GM23248 (cell line): ENCODE results near the genes NIPA2 and NPAP1.

DNA sequence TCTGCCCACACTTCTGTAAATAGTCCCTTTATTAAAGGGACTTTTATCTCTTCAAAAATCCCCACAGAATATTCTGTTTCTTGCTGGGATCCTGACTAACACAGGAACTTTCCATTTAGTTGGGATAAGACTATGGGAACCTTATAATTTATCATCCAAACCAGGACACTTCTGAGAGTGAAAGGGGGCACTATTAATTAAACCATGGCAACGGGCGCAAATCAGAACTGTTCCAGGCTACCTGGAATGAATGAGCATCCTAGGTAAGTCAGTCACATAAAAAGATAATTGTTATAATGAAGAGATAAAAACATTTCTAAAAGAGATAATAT, 315.4 kb downstream of the GOLGA6L6 start:
- RAMPAGE, long total RNA = no peak

- RAMPAGE, long total RNA = no peak
Measured at GRCh38 chr15:22776004-22776576, 10.4 kb upstream of the NIPA1 start.

DNA sequence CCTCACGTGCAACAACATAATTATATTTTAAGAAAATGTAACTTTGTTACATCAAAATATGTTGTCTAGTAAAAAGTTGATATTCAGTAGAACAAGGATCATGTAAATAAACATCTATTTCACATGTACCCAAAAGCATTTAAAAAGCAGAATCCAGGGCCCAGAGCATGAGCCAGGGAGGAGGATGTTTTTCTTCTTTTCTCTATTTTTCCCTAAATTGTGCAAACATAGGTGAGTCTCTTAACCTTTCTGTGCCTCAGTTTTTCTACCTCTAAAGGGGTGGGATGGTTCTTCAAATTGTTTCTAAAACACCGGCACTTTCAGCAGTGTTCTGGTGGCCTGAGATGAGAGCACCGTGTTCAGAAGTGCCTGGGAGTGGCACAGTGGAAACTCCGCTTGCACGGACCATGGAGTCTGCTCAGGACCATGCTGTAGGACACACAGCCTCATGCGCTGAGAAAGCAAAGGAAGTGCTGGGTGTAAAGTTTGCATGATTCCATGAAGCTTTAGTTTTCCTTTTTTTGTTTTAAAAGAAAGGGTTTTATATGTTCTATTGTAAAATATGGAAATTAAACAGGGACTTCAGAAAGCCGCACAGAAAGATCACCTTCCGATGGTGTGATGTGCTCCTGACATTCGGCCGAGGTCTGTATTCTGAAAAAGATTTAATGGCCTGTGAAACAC, 9.8 kb upstream of the NIPA2 start:
- RAMPAGE, long total RNA = no peak

GRCh38 chr15:22838566-22839326, at the start of gene NIPA2:
Gene NIPA2 (plus strand): TSS chr15:22838666.
- RAMPAGE, long total RNA = no peak

GRCh38 chr15:22839767-22840405, 1.4 kb downstream of the NIPA2 start:
- RAMPAGE, long total RNA = no peak

GRCh38 chr15:22873027-22873753, 34.7 kb downstream of the NIPA2 start:
- RAMPAGE, long total RNA = no peak

DNA sequence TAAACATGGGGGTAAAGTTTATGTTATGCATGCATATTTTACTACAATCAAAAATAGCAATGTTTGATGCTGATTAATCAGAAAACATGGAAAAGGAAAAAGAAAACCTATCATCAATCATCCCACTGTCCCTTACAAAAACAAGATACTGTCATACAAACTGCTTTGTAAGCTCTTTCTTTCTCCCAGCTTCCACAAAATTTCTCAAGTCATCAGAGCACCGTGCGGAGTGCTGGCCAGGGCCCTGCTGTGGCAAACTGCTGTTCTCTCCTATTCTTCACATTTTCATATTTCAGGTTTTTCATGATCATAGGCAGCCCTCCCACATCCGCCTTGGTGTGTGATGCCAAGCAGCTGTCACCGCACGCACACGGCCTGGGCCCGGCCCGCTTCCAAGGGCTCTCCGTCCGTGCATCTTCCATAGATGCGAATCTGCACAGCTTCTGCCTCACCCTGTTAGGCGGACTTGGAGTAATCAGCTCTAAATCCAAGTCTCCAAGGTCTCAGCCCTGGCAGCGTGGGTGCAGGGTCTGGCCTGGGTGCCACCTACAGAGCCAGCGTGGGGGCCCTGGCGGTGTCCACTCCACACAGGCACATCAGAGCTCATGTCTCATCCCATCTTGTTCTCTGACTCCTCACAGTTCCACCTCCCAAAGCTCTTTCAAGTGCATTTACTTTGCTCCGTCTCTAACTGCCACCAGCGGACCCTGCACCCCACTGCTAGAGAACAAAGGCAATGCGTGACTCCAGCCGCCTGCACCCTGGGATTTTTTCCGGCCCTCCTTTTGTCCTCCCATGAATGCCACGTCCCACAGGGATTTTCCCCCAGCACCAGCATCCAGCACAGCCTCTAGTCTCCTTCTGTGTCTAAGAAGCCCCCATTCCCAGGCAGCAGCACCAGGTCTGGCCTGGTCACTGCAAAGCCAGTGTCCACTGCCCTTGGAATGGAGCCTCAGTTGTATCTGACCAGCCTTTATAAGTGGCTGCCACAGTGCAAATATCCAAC, 27.2 kb downstream of the CYFIP1 start:
- RAMPAGE, long total RNA = no peak

DNA sequence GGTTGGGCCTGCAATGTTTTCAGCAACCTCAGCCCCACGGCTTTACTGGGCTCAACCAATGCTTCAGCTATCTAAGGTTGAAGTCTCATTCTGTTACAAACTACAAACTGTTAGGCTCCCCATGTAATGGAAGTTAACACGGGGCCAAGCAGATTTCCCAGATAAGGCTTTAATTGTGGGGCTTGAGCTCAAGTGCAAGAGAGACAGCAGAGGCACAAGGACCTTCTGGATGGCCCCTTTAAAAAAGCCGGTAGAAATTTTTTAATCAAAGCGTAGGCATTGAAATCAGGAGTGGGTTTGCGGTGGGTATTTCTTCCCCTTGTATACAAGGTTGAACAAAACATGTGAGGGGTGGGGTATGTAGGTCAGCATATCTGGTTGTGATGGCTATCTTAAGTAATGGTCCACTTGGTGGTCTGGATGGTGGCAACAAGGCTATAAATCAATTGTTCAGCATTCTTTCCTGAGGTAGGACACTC, 52.7 kb upstream of the MKRN3 start:
- RAMPAGE, long total RNA = no peak

DNA sequence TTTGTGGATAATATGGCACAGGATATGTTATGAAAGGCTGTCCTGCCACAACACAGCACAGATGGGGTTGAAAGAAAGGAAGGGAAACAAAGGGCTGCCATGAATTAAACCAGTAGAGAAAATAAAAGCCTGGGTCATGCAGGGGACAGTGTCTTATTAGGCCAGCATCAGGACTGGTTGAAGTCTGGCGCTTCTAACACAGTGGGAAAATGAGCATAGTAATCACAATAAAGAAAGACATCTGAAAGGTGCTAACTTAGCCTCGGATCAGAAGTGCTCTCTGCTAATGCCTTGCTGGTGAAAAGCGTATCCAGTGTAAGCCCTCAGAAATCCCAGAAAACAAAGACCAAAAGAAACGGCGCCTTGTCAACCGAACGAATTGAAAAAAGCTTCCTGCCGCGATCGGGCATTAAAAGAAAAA, 636 bp upstream of the MKRN3 start:
- RAMPAGE, long total RNA = no peak

GRCh38 chr15:23912133-23912731, 225.1 kb upstream of the NDN start:
- RAMPAGE, long total RNA = no peak

DNA sequence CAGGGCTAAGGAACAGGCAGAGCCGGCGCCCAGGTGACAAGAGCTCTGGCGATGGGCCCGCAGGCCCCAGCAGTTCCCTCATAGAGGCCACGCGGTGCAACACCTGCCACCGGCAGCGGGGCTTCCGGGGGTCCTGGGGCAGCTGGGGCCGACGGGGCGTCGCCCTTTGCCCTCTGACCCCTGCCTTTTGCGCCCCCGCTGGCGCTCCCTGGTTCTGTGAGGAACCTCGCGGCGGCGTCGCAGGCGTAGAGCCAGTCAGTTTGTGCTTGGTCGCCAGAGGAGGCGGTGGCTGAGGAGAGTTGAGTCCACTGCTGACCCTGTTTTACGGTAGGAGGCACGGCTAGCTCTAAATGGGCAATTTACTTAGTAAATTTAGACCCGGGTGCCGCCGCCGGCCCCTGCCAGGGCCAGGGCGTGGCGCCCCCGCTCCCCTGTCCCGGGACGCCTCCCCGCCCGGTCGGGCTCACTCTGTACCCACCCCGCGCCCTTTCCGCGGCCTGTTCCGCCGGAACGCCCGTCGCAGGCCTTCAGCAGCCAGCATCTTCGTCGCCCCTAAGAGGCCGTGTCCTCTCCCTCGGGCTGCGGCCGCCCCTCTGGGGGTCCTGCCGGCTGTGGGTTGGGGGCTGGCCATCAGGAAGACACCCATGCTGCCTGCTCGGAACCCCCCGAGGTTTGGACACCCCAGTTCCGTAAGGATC, at the start of gene NPAP1:
NPAP1 (plus strand) TSS at position 258 of the 698 bp plus-strand sequence.
- RAMPAGE, long total RNA = no peak

DNA sequence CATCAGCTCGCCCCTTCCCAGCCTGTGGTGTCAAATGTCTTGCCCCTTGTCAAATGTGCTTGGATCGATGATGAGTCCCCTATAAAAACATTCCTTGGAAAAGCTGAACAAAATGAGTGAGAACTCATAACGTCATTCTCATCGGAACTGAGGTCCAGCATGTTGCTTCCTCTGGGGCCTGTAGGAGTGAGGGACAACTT, 96.5 kb downstream of the SNRPN start:
- RAMPAGE, long total RNA = no peak

- RAMPAGE, long total RNA = no peak
Measured at GRCh38 chr15:25111701-25111940, 156.8 kb downstream of the SNRPN start.

- RAMPAGE, long total RNA = no peak
Measured at GRCh38 chr15:25371164-25371960, 67.5 kb downstream of the UBE3A start.

DNA sequence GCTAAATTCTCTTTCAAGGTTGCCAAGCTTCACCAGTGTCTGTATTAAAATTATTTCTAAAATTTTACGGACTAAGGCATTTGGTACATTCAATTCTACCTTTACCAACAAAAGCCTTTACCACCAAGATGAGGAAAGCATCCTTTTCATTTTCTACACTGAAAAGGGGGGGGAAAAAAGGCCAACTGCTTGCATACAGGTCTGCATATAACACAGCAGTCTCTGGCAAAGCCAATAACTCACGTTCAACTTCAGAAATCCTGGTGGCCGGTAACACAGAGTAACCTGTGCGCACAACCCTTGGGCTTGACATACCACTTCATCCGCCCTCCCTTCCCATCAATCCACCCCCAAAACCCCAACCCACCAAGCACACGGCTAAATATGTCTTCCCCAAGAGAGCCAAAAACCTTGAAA, 1.1 kb downstream of the UBE3A start:
- RAMPAGE, long total RNA = no peak

DNA sequence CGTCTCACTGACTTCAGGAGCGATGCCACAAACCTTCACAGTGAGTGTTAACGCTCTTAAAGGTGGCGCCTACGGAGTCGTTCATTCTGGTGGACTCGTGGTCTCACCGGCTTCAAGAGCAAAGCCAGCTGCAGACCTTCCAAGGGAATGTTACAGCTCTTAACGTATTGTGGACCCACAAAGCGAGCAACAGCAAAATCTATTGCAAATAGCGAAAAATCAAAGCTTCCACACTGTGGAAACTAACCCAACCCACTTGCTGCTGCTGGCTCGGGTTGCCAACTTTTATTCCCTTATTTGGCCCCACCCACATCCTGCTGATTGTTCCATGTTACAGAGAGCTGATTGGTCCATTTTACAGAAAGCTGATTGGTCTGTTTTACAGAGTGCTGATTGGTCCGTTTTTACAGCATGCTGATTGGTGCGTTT, 64.4 kb upstream of the UBE3A start:
- RAMPAGE, long total RNA = no peak

DNA sequence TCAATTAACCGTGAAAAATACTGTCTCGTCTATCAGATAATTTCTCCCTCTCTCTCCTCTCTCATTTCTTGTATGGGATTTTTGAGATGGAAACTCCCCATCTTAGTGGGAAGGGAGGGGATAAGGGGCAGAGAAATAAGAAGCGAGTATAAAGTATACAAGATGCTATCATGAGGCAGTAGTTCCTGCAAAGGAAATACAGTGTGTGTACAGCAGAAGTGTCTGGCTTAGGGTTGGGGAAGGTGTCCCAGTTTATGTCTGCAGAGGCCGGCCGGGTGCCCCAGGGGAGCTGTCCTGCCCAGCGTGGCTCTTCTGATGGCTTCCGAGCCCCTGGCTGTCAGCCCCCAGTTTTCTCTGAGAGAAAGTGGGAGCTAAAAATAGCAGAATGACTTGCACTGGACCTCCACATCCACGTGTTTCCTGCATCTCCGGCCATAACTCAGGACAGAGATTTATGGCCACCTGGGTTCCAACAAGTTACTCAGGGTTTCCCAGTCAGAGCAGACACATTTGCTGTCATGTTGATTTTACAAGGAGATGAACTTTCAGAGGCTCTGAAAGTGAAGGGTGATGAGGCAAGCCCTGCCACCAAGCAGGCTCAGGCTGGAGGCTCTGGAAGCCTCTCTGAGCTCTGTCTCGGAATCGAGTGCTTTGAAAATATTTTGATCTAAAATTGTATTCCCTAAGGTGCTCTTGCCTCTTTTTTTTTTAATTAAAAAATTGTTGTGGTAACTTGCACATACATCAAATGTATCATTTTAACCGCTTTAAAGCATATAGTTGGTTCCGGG, 192.0 kb downstream of the ATP10A start:
- RAMPAGE, long total RNA = no peak

DNA sequence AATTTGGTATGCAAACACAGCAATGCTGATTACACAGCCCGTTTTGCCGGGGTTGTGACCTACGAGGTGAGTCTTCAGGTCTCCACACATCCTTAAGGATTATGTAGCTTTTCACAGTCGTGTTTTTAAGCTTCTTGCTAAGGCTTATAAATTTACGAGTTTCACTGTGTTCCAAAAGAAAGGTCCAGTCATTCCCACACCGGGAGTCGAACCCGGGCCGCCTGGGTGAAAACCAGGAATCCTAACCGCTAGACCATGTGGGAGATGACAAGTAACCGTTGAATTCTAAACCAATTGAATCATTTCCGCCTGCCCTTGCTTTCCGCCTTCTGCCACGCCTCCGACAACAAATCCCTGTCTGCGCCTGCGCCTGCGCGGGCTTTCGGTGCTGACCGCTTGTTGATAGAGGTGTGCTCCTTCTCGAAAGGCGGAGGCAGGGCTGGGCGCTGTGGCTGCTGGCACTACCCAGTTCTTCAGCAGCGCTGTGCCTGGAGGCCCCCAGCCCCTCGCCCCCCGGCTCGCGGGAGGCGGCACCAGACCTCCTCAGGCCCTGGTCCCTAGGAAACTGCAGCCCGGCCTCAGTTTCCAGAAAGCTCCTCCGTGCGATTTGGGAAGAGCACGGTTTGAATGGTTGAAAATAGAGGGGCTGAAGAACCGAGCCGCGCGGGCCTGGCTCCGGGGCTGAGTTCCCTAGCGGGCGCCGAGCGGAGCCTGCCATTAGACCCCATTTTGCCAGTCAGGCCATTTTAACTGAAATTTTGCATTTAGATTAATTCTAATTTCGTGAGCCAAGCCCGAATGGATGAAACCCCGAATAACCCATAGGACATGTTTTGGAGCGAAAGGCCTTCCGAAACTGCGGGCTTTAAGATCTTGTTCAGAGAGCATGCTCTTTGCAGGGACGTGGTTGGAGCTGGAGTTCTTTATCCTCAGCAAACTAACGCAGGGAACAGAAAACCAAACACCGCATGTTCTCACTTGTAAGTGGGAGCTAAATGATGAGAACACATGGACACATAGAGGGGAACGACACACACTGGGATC, 219.2 kb upstream of the ATP10A start:
- RAMPAGE, long total RNA = no peak

- RAMPAGE, long total RNA = no peak
Measured at GRCh38 chr15:27665712-27666168, 433.4 kb downstream of the OCA2 start.

DNA sequence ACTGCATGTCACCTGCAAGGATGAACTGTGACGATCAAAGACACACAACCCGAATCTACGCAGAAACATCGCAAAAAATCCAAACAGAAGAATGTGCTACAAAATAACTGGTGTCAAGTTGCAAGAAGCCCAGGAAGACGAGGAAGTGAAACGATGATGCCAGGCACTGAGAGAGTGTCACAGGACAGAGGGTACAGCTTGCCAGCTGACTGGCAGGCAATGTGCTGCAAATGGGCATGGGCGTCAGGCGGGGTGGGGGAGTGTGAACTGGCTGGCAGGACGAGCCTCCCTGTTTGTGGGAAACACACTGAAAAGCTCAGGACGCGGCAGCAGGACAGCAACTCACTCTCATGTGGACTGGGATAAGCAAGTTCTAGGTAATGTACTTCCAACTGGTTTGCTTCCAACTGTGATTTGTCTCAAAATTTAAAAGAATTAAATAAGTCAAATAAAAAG, 28.9 kb upstream of the OCA2 start:
- RAMPAGE, long total RNA = no peak